ENCODE measurements around the genes THUMPD1, CRYM, VWA3A and COG7.

- RRBS = 4% methylated on average over 14 of the region's 76 CpGs
These were observed at the start of gene THUMPD1 for GRCh38 chr16:20741158-20742372. Gene THUMPD1 (minus strand): TSS chr16:20741818.

DNA sequence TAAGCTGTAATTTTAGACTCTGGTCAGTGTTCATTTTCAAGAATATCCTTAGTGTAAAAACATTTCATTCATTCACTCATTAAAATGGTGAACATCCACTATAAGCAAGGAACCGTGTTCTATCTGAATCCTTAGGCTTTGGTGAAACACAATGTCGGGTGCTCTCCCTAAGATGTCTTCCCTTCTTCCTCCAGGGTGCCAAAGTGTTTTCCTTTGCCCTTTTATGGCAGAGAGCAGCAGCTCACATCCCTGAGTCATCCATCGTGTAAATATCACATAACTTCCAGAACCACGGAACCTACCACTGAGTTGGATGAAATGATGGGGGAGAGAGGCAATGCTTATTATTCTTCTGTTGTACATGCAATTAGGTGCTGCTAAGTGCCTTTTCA lies 50.2 kb downstream of the DNAH3 start:
- RRBS = no CpG with 5 or more reads among the region's 4 CpGs

DNA sequence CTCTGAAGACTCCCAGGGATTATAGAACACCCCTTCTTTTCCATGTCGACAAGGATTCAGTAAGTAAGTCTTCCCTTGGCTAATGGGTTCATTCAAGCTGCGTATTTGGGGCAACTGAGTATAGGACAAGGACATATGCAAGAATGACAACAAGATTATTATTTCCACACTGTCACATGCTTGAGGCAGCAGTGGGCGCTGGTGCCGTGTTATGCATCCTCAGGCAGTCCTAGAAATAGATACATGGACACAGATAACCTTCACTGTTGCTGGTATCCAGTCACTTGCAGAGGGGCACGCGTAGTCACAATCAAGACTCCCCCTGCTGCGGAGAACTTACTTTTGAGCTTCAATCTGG lies 1.1 kb downstream of the CRYM start:
- RRBS = no CpG with 5 or more reads among the region's 7 CpGs

DNA sequence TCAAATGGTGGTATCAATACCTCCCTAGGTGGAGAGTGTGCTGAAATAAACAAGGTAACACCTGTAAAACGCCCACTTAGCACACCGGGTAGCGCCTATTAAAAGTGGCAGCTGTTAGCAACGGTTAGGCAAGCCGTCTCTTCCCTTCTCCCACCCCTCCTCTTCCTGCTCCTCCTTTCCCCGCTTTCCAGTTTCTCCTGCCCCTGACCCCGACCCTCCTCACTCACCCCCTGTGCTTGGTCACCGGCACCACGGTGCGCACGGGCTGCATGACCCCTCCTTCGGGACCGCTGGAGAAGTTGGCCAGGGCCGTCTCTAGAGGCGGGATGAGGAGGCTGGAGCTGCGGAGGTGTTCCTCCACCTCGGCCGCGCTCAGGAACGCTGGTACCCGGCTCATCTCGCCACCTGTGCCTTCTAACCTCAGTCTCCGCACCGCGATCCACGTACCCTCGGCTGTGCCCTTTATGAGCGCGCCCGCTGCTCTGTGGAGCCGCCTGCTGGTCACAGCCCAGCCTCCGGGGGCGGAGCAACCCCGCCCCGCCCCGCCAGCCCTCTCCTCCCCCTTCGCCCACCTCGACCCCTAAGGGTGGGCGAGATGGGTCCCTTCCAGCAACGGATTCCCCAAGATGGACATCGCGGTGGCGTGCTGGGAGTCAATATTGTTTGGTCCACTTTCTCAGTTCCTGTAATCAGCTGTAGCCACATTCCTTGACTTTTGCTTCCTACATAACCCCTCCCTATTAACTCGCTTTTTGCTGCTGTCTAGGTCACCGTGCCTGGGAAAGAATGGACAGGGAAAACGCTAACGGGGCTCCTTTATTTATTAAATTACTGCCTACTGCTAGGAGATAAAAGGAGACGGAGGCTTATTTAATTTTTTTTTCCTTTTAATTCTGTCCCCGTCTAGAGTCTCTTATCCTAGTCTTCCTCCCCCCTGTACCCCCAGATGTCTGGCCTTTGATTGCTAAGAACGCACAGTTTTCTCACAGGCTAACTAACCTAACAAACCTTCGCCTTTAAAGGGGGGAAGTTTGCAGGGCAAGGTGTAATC lies at the start of gene CRYM:
CRYM (minus strand) TSS at position 436 of the 1,051 bp plus-strand sequence.
- RRBS = 0% methylated on average over 2 of the region's 51 CpGs

DNA sequence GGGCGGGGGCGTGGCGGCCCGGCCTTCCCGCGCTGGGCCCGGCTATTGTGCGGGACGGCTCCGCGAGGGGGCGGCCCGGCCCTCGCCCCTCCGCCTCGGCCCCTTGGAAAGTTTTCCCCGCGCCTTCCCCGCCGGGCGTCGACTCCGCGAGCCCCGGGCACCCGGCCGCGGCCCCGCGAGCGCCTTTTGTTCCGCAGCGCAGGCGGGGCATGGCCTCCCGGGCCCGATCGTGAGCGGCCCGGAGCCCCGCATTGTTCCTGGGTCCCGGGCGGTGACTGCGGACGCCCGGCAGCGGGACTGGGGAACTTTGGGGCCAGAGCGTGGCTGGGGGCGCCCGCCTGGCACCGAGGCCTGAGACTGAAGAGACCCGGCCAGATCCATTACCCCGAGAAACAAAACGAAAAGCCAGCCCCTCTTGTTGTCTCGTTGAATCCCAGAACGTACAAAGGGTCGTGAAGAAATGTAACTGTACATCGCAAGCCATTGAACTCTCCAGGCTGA lies 594 bp downstream of the METTL9 start:
- RRBS = 1% methylated on average over 30 of the region's 57 CpGs

DNA sequence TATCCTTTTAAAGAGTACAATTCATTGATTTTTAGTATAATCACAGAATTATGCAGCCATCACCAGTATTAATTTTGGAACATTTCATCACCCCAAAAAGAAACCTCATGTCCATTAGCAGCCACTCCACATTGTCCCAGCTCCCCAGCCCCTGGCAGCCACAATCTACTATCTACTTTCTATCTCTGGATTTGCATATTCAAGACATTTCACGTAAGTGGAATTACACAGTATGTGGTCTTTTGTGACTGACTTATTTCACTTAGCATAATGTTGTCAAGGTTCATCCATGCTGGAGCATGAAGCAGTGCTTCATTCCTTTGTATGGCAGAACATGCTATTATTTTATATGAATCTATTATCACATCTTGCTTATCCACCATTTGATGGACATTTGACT lies 10.6 kb downstream of the METTL9 start:
- RRBS = no CpG with 5 or more reads among the region's 1 CpG

- RRBS = no CpG with 5 or more reads among the region's 12 CpGs
These were observed 22.8 kb downstream of the IGSF6 start for GRCh38 chr16:21629514-21630023.

- RRBS = no CpG with 5 or more reads among the region's 4 CpGs
These were observed 7.8 kb downstream of the IGSF6 start for GRCh38 chr16:21644660-21645030.

GRCh38 chr16:22091666-22092913 lies at the start of gene VWA3A:
Gene VWA3A (plus strand): TSS chr16:22092541.
- RRBS = 82% methylated on average over 2 of the region's 13 CpGs

DNA sequence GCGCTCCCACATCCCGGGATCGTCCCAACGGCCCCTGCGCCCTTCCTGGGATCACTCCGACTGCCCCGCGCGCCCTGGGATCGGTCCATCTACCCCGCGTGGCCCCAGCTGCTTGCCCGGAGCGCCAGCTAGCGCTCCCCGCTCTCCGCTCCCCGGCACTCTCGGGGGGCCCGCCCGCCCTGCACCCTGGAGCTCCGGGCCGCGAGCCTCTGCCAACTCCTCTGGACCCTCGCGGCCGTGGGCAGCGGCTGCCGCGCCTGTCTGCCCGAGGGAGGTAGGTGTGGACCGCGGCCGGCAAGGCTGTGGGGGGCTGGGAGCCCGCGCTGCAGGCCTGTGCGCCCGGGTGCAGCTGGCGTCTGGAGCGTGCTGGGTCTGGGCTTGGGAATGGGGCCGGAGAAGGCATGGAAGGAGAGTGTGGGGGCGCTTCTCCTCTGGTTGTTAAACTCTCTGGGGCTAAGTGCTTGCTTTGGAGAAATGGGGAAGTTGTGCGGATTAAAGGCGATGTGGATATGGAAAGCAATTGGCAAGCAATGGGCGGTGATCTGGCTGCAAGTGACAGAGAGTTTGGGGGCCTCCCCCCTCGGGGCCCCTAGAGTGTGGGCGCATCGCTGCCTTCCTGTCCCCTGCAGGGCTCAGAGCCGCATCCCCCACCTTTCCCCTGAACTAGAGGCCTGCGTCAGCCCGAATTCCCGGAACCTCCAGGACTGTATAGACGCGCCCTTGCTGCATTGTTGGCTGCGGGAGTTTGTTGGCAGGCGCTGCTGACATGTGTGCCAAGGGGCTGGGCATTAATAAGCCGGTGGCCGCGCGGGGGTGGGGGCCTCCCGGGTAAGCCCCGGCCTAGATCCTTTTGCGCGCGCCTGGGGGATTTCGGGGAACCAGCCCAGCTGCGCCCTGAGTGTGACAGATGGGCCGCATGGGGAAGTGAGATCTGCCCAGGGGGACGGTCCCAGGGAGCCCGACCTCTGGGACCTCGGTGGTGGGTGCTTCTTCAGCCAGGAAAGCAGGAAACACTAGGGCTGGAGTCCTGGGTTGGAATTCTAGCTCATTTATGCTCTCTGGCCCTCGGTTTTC lies 665 bp downstream of the EEF2K start:
- RRBS = 2% methylated on average over 34 of the region's 72 CpGs

DNA sequence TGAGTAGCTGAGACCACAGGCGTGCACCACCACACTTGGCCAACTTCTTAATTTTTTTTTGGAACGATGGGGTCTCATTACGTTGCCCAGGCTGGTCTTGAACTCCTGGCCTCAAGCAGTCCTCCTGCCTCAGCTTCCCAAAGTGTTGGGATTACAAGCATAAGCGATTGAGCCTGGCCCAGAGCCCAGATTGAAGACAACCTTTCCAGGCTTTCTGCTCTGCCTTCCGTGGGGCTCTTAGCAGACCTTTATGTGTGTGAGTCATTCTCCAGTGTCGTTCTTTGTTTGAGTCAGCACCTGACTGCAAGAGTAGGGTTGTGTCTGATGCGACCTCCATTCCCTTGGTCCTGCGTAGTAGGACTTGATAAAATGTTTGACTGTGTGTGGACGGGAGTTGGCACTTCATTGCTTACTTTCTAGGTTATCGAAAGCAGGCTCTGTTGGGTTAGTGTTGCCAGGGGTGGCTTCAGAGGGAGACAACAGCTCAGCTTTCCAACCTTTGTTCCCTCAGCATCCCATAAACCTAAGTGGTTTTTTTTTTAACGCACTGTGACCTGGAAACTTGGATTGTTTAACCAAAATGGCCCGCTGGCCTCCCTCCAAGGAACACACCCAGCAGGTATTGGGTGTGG lies 26.4 kb downstream of the EEF2K start:
- RRBS = no CpG with 5 or more reads among the region's 12 CpGs

GRCh38 chr16:22534045-22534976 lies 23.6 kb downstream of the NPIPB5 start:
- RRBS = no CpG with 5 or more reads among the region's 47 CpGs

GRCh38 chr16:23132298-23132618 lies 17.0 kb downstream of the USP31 start:
- RRBS = no CpG with 5 or more reads among the region's 2 CpGs

DNA sequence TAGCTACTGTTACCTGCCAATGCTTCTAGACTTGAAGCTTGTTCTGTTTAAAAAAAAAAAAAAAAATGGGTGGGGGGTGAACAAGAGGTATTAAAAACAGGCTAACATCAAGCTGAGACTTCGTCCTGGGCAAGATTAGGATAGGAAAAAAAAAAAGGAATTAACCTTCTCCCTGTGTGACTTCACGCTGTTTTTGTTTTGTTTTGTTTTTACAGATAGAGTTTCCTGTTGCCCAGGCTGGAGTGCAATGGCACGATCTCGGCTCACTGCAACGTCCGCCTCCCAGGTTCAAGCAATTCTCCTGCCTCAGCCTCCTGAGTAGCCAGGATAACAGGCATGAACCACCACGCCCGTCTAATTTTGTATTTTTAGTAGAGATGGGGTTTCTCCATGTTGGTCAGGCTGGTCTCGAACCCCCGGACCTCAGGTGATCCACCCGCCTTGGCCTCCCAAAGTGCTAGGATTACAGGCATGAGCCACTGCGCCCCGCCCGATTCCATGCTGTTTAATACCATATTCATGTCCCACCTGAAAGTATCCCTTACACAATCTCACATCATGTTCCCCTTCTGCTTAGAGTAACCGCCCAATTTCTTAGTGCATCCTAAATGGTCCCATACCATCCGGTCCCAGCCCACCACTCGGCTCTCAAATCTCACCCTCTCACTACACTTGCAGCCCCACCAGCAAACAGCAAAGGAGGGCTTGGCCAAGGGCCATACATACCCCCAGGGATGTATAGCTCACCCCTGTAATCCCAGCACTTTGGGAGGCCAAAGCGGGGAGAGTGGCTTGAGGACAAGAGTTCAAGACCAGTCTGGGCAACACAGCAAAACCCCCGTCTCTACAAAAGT lies 2.1 kb downstream of the USP31 start:
- RRBS = no CpG with 5 or more reads among the region's 19 CpGs

GRCh38 chr16:23183001-23183538 lies 525 bp downstream of the SCNN1G start:
- RRBS = 3% methylated on average over 14 of the region's 38 CpGs

GRCh38 chr16:23362342-23363346 lies 60.5 kb downstream of the SCNN1B start:
- RRBS = no CpG with 5 or more reads among the region's 13 CpGs

GRCh38 chr16:23424474-23424938 lies 28.5 kb downstream of the COG7 start:
- RRBS = no CpG with 5 or more reads among the region's 12 CpGs

- RRBS = under 1% methylated on average over 9 of the region's 70 CpGs
These were observed at the start of gene COG7 for GRCh38 chr16:23452483-23453558. Gene COG7 (minus strand): TSS chr16:23453189.

DNA sequence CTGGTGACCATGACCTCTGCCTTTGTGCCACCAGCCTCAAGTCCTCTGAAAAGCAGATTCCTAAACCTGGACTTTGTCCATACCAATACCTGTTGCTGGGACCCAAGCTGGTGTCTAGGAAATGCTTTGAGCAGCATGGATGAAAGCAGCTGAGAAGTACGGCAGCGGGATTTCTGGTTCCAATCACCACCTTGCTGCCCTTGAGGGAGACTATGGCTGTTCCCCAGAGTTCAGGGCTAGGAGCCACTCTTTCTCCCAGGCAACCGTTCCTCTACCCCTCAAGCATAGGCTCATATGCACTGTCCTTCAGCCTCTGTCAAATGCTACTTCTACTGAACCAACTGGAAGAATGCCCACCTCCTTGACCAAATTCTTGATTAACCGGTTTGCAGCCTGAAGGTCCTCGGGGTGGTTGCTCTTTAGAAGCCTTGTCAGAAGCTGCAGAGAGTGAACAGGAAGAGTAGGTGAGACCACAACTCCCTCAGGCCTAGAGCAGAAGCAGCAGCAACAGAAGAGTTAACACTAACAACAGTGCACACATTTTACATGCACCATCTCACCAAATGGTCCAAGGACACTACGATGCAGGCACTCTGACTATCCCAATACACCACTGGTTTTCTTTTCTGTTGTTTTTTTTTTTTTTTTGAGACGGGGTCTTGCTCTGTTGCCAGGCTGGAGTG lies 23.8 kb downstream of the GGA2 start:
- RRBS = no CpG with 5 or more reads among the region's 7 CpGs

DNA sequence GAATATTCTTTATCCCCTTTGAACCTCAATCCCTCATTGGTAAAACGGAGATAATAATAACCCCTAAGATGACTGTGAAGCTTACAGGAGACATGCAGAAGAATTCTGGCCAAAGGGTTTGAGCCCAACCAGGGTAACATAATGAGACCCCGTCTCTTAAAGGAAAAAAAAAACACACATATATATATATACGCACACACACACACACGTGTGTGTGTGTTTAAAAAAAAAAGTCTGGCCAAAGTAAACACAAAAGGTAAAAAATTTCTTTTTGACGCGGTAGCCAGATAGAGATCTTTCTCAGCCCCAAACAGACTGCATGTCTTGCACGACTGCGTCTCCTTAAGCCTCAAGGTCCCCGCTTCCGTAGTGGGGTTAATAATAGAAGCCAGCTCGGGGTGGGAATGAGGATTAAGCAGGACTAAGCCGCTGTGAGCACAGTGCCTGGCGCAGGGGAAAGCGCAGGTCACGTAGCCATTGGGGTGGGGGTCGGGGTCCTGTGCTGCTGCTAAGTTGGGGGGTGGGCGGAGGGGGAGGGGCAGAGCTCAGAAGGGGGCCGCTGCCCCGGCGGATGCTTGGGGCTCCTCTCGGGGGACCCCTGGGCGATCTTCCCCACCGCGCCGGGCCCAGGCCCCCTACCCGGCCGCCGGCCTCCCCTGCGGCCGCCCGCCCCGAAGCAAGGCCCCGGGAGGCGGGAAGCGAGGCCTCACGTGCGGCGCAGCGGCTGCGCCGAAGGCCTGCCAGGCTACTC lies 551 bp downstream of the GGA2 start:
- RRBS = 3% methylated on average over 18 of the region's 41 CpGs